ENCODE results near the gene APH1B.

GRCh38 chr15:62647009-62647635, 256.8 kb downstream of the TLN2 start:
- PRO-cap: no peak
- RRBS: no CpG with 5 or more reads among the region's 9 CpGs

DNA sequence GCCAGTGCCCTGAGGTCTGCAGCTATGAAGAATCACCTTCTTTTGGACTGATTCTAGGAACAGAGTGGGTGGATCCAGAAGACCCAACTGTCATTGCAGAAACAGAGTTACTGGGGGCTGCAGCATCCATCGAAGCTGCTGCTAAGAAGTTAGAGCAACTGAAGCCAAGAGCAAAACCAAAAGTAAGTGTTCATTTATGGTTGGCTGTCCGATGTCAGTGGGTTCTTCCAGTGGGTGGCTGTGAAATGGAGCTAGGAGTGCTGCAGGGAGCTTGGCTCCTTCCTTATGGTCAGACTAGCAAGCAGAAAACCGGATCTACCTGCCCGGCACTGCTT, 222.2 kb upstream of the TPM1 start:
- PRO-cap: no peak
- RRBS: no CpG with 5 or more reads among the region's 4 CpGs

DNA sequence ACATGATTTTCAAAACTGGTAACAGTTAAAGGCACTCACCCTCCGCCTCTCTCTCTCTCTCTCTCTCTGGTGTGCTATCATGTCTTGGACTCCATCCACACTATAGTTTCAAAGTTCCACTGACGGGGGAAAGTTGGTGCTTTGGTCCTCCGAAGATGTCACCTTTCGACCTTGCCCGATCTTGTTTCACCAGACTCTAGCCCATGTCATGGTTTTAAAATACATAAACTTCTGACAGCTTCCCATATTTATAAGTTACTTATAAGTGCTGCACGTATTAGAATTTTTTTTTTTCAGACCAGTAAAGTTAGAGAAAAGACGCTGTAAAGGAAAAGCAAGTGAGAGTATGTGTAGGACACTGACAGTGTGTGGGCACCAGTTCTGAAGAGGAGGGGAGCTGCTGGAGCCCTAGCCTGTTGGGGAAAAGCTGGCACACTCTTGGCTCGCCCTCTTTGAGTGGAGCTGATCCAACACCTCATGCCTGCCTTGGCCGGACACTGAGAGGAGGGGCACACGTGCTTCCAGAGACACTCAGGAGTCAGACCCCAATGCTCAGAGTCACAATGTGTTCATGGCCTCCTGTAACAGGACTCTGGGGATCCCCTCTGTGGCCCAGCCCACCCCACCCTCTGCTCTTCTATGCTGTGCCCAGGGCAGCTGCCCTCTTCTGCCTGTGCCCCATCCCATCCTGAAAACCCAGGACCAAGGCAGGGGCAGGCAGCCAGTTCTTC, 200.5 kb upstream of the TPM1 start:
- PRO-cap: no peak
- RRBS: no CpG with 5 or more reads among the region's 10 CpGs

DNA sequence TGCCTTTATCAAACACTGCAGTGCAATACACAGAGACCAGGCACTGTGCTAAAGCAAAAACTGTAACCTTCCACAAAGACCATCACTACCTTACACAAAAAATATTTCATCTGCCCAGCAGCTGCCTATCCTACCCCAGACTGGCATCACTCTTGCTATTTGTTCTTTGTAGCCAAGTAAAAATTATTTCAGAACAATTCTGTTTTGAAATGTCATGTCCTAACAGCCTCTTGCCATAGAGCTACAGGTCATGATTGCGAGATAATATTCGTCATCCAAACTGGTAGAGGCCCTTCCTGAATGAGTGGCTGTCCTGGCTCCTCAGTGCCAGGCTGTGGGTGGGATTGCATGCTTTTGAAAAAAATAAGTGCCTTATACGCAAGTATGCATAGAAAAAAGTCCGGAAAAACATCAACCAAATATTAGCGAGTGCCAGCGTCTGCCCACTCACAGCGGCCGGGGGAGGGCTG, 142.2 kb upstream of the TPM1 start:
- PRO-cap: bidirectional peak, plus-strand start at position 324 of the sequence, minus-strand start at position 142 of the sequence
- RRBS: 0% methylated on average over 2 of the region's 8 CpGs

GRCh38 chr15:63029897-63030669, 12.5 kb upstream of the TPM1 start:
- PRO-cap: no peak
- RRBS: no CpG with 5 or more reads among the region's 11 CpGs

DNA sequence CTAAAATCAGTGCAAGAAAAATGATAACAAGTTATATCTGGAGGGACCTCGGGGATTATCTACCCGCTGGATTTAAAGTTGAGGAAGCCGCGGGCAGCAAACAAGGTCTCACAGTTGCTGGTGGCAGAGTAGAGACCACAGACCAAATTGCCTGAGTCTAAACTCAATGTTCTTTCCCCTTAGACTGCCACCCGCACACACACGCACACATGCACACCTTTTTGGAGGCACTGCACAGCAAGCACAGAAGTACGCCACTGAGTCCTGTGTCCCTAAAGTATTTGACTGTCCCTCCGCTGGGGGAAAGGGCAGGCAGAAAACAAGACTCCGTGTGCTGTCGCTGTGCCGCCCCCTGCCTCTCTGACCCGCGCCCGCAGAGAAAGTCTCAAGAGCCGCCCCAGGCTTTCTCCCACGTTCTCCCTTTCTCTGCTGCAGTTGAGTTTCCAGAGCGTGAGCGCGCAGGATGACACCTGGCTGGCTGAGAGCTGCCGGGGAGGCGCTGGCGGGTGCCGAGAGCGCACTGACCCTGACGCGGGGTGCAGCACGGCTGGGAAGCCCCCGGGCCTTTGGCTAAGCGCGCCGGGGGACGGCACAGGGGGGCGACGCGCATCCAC, 733 bp upstream of the TPM1 start:
- PRO-cap: no peak
- RRBS: 31% methylated on average over 14 of the region's 35 CpGs

DNA sequence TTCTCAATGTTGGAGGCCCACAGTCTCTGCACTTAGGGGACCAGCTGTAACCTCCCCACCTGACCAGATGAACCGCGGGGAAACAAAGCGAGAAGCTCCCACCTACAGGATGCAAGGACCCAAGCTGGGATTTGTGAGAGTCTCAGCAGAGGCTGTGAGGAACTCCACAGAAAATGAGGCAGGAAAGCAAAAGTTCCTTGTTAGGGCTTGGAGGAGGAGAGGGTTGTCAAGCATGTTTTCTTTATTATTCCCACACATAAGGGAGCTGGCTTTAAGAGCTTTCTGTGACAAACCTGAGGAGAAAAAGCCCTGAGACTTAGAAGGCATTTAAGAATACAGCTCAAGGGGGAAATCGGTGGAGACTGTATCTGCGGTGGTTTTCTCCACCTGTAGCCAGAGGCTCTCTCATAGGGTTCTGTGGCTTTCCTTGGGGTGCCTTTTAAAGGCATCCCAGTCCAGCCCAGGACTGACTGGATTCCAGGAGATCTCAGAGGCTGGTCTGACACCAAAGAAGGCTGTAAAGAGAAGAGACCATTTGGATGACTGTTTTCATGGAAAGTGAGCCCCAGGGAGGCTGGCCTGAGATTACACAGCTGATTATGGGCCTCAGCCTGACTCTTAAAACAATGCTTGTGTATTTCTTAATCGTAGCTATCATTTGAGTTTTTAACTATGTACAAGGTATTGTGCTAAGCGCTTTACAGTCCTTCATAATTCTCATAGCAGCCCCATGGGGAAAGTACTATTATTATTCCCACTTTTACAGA, 4.7 kb downstream of the TPM1 start:
- PRO-cap: no peak
- RRBS: no CpG with 5 or more reads among the region's 7 CpGs

DNA sequence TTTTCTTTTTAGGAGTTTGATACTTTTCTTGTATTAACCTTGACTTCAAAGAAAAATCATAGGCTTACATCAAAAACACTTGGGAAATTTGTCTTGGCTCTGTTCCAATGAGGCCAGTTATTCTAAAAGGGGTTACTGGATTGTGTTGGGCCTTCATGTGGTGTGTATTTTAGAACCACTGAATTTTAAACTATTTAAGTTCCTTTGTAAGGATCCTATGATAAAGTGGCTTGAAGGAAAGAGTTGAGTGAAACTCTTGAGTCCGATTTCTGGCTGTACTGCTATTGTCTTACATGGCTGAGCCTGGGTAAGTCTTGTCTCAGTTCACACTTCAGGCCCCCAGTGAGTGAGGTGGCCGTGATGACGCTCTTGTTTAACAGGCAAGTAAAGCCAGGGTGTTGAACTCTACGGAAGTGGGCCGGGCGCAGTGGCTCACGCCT, 13.4 kb downstream of the TPM1 start:
- PRO-cap: no peak
- RRBS: no CpG with 5 or more reads among the region's 7 CpGs

- PRO-cap: bidirectional peak, plus-strand start at chr15:63136116, minus-strand start at chr15:63135914
- RRBS: no CpG with 5 or more reads among the region's 10 CpGs
These were observed 14.1 kb downstream of the LACTB start for GRCh38 chr15:63135447-63136377.

DNA sequence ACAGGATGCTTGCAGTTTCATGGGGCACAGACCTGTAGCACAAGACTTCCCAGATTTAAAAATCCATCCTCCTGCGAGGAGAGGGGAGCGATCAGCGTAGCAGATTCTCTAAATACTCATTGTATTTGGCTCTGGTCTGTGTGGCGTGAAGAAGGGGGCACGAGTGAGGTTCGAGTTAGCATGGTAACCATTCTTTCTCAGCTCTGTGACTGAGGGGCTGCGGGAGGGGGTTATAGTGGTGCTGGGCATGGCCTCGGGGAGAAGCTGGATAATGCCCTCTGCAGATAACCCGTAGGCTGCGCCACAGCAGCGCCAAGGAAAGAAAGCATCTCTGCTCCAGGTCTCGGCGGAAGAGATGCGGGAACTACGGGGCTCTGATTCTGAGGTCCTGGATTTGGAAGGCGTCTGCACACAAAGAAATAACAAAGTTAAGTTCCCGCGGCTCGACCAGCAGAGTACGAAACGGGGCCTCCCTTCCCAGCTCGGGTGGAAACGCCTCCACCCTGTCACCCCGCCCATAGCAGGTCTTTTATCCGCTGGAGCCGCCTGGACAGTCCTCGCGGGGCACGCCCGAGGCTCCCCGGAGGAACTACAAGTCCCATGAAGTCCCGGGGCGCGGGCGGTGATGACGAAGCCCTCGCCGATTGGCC, 467 bp upstream of the RAB8B start:
- PRO-cap: bidirectional peak, plus-strand start outside the sequence, minus-strand start at position 505 of the sequence
- RRBS: no CpG with 5 or more reads among the region's 38 CpGs

DNA sequence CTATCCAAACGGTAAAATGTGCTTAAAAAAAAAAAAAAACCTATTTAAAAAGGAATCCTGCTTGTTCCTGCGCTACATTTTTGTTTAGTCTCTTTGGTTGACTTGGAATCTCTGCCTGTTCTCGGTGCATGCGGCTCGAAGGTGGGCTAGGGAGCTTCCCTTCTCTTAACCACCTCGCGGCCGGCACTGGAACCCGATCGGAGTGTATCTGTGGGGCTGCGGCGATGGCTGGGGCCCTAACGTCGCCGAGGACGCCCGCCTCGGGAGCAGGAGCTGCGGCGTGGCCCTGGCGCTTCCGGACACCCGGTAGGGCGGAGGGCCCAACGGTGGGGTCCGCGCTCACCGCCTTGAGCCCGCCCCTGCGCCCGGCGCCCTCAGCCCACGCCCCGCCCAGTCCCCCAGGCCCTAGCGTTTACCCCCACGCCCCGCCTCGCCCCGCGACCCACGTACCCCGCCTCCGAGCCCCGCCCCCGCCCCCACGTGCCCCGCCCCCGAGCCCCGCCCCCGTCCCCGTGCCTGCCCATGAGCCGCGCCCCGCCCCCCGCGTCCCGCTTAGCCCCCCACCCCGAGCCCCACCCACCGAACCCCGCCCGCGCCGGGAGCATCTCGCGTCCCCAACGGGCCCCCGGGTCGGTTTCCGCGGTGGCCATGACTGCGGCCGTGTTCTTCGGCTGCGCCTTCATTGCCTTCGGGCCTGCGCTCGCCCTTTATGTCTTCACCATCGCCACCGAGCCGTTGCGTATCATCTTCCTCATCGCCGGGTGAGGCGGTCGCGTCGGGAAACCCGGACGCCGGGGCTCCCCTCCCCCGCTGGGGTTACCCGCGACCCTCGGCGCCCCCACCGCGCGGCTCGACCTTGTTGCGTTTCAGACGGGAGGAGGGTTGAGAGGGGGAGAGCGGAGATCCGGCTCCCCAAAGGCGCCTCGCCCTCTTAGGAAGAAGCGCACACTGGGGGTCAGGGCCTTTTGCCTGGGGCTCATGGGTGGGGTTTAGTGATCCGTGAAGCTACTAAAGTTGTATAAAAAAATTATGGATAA, at the start of gene APH1B:
APH1B (plus strand) TSS at position 630 of the 1,037 bp plus-strand sequence.
- PRO-cap: bidirectional peak, plus-strand start at position 630 of the sequence, minus-strand start at position 315 of the sequence
- RRBS: 8% methylated on average over 12 of the region's 107 CpGs

- PRO-cap: no peak
- RRBS: no CpG with 5 or more reads among the region's 4 CpGs
These were observed 51.3 kb upstream of the CA12 start for GRCh38 chr15:63432972-63433228.

DNA sequence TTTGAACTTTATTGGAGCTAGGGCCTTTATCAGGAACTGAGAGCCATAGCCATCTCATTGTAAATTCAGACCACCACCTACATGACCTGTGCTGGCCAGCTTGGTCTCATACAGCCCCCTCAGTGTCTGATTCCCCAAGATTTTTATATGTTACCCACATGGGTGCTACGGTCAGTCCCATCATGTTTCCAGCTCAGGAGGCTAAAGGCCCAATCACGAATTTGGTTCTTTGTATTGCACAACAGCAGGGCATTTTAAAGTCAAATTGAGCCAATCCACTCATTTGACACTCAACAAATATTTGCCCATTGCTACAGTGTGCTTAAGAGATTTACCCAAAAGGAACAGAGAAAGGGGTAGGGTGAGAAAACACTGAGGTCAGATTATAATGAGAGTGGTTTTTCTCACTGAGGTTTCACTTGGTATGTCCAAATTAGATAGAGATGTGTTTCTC, 31.5 kb upstream of the USP3 start:
- PRO-cap: no peak
- RRBS: no CpG with 5 or more reads among the region's 2 CpGs

- PRO-cap: no peak
- RRBS: no CpG with 5 or more reads among the region's 6 CpGs
These were observed 24.7 kb upstream of the USP3 start for GRCh38 chr15:63479576-63480158.

DNA sequence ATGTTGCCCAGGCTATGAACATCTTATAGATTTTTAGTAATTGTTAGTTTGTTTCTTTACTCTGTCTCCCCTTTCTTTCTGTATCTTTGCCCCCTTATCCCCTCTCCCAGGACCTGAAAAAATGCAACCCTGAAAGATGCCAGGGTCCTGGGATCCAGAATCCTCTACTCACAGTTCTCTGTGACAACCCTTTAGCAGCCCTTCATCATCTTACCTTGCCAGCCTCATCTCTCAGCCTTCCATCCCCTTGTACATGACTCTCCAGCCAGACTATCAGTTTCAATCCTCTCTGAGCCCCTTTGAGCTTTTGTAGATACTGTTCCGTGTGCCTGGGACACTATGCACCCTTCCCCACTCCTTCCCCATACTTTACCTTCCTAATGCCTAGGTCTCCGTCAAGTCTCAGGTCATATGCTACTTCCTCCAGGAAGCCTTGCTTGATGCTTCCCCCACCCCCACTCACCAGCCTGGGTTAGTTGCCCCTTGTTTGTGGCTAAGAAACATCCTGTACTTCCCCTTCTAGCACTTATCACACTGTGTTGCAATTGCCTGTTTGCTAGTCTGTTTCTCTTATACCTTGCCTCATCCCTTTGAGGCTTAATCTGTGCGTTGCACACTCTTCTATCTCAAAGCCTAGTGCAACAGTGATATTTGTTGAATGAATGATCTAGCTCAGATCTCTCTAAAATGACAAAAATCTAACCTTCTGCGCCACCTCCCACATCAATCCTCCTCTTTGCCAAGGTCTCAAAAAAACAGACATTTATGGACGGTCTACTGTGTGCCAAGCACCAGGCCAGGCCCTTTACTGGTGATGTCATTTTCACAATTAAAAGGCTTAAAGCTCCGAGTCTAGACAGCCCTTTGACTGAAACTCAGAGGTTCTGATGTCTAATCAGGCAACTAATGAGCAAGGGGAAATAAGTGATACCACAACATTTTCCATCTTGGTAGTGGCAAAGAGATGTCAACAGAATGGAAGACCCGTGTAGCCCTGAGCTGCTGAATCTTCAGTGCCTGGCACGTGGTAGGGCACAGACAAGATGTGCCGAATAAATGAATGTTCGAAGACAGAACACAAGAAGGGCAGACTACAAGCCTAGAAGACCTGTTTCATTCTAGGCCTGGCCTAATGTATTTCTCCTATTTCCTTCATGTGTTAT, 6.6 kb upstream of the USP3 start:
- PRO-cap: no peak
- RRBS: no CpG with 5 or more reads among the region's 10 CpGs

DNA sequence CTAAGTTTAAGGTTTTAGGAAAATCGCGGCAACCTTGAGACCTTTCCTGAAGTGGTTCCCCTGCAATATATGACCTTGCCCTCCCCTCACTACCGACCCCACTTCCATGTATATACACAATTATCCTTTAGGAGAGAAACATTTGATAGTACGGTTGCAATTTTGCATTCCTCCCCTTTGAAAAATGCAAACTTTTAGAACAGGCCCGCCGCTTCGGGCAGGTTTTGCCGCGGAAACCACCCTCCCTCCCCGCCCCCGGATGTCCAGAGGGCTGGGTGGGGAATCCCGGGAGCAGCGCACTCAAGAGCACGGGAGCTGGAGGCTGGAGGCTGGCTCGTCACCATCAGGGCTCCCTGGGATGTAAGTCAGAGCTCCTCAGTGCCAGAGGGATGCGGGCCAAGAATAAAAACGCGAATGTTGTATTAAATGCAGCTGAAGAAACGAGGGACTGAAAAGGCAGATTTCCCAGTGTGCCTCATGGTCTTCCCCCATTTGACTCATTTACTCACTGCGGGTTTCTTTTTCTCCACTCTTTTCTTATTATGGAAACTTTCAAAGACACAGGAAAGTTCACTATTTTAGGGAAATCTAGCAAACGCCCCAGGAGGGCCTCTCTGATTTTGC, 3.1 kb upstream of the USP3 start:
- PRO-cap: bidirectional peak, plus-strand start at position 303 of the sequence, minus-strand start at position 221 of the sequence
- RRBS: no CpG with 5 or more reads among the region's 21 CpGs

GRCh38 chr15:63599897-63600641, 2.9 kb downstream of the FBXL22 start:
- PRO-cap: no peak
- RRBS: 5% methylated on average over 8 of the region's 31 CpGs

DNA sequence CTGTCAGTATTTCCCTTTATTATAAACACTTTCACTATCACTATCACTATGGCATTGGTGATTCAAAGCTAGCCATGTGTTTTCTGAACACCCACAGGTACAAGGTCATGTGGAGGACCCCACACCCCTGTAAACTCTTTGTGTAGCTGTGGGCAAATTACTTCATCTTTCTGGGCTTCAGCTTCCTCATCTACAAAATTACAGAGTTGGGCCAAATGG, 41.7 kb downstream of the FBXL22 start:
- PRO-cap: no peak

DNA sequence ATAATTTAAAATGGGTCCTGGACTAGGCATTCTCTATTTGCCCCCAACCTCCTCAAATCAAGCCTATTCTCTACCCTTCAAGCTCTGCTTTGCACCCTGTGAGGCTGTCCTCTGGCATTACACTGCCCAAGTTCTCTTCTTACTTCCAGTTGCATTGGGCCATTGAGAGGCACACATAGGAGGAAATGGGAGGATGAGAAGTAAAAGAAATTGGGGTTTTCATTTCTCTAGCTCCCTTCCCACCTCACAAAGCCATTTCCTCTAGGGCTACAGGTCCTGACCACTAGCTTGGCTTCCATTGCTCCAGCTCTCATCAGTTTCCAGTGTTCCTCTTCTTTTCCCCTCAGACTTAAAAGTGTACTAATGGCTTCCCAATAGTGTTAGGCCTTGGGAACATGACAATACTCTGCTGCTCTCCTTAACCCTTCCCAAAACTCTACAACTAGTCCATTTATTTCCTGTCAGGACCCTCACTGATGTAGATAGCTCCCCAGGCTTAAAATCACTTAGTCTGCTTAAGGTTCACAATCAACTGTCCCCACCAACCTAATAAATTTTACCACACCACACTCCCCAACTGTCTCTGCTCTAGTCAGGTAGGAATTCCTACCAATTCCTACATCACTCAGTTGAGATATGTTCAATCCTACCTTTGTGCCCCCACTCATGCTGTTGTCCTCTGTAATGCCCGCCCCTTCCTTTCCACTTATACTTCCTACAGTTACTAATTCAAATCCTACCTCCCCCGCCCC, 26.4 kb downstream of the HERC1 start:
- PRO-cap: no peak
- RRBS: no CpG with 5 or more reads among the region's 2 CpGs

GRCh38 chr15:63888121-63888732, 54.5 kb upstream of the HERC1 start:
- PRO-cap: no peak
- RRBS: no CpG with 5 or more reads among the region's 3 CpGs